Foreskin fibroblast (primary cell): Measurements from ENCODE around the gene GIT1.

GRCh38 chr17:28673761-28674142 lies 11.7 kb downstream of the SUPT6H start:
- RRBS = no CpG with 5 or more reads among the region's 4 CpGs

- RRBS = no CpG with 5 or more reads among the region's 12 CpGs
Observed at GRCh38 chr17:28746455-28747526, 3.0 kb downstream of the TRAF4 start.

- RRBS = no CpG with 5 or more reads among the region's 9 CpGs
Observed at GRCh38 chr17:28748136-28748701, 4.4 kb downstream of the TRAF4 start.

DNA sequence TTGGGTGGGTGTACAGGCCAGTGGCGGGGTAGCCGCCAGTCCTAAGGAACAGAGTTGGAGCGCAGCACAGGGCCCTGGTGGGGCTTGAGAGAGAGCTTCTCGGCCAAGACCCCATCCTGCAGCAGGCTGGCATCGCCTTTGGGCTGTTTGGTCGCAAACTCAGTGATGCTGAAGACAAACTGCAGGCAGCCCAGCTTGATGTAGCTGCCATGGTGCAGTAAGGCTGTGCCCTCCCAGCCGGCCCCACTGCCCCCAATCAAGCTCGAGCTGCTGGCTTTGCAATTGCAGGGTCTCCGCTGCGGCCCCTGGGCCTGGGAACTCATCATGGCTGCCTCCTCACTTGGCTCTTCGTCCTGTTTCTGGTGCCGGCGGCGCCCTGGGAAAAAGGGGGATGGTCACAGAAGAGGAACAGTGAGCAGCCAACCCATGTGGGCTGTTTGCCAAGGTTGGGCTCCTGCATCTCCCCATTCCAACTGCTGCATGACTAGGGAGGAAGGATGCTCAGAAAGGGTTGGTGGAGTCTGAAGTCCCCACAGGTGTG lies 3.3 kb upstream of the DHRS13 start:
- RRBS = no CpG with 5 or more reads among the region's 14 CpGs

DNA sequence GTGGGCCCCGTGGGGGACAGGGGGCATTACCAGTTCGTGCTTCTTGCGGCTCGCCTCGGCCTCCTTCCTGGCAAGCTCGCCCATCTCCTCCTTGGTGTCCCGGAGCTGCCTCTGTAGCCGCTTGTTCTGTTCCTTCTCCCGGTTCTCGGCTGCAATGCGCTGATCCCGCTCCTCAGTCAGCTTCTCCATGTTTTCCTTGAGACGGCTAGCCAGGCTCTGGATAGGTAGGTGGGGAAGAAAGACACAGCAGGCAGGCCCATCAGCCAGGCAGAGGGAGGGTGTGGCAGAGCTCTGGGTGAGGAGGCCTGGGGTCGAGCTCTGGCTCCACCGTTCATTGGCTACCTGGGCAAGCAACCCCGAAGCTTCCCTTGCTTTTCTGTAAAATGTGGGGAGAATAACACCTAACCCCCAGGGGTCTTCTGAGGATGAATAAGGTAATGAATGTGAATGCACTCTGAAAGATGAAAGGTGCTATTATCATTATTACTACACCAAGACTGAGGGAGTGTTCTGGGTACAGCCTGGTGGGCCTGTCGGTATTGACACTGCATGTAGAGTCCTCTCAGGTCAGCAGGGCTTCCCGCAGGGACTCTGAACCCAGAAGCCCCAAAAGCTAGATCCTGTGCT lies 44.1 kb downstream of the PIPOX start:
- RRBS = 92% methylated on average over 2 of the region's 18 CpGs

DNA sequence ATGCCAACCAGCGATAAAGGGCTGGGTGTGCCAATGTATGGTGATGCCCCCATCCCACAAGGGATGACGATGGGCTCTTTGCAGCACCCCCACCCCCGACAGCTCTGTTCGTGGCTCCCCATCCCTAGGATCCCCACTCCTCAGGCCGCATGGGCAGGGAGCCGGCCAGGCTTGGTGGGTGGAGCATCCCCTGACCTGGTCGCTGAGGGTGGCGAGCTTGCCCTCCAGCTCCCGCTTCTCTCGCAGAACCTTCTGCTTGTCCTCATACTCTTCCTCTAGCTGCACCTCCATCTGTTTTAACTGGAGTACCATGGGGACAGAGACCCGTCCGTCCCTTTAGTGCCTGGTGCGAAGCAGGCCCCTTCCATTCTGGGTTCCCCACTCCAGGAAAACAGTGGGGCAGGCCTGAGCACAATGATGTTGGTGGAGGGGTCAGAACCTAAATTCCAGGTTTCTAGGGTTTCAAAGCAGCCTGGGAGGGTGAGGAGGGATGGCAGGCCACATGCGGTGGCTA lies 50.2 kb downstream of the PIPOX start:
- RRBS = no CpG with 5 or more reads among the region's 14 CpGs

GRCh38 chr17:29098554-29099199 lies 55.7 kb downstream of the PIPOX start:
- RRBS = 96% methylated on average over 2 of the region's 13 CpGs

GRCh38 chr17:29139013-29139776 lies 41.0 kb downstream of the MYO18A start:
- RRBS = 90% methylated on average over 2 of the region's 14 CpGs

- RRBS = no CpG with 5 or more reads among the region's 7 CpGs
Observed at GRCh38 chr17:29149499-29150274, 30.5 kb downstream of the MYO18A start.

GRCh38 chr17:29179130-29179945 lies 860 bp downstream of the MYO18A start:
- RRBS = no CpG with 5 or more reads among the region's 26 CpGs

DNA sequence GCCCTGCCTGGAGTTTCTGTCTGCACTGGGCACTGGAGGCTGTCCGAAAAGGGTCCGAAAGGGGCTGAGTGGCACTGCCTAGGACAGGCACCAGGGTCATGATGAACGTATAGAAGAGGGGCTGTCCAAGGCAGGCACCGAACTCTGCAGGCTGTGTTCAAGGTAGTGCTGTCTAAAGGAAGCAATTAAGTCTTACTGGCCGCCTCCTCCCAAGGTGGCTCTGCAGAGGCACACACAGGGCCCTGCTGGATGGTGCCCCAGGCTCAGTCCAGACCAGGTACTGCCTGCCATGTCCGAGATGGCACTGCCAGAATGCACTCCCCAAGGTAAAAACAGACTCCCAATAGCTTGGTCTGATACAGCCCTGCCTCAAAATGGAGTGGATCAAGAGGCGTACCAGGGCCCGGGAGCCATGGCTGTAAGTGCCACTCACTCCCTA lies 426 bp upstream of the MYO18A start:
- RRBS = no CpG with 5 or more reads among the region's 8 CpGs

DNA sequence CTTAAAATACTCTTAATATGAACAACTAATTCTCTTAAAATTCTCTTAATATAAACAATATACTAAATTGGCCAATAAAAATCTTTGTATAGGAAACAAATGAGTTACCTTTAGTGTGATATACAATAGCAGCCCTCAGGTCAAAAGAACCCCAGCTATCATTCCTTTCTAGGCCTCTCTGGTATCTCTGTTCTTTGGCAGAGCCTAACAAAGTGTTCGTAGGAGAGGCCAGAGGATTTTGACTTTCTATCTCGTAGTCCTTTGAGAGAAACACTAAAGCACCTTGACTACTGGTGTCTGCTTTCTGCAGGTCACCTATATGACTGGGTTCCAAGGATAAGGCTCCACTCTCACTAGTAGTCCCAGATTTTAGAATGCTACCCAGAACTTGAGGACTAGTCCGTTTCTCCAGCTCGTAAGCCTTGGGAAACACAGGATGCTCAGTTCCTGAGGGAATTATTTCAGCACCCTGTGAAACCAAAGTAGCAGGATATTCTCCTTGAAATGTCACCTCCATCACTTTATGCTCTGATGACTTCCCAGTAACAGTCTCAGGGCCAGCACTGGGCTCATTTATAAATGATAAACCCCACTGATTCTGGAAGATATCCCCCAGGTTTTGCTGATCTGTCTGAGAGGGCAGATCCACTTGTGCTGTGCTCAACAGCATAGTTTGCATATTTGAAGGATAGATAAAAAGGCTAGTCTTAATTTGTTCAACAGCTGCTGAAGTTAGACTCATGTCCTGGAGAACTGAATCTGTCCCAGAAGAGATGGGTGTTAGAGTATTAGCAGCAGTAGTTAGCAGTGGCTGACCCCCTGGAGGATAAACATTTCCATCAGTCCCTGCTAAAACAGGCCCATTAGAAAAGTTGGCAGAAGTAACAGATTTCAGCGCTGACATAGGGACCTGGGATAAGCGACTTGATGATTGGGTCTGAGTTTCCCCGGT lies 7.8 kb downstream of the NUFIP2 start:
- RRBS = no CpG with 5 or more reads among the region's 7 CpGs

DNA sequence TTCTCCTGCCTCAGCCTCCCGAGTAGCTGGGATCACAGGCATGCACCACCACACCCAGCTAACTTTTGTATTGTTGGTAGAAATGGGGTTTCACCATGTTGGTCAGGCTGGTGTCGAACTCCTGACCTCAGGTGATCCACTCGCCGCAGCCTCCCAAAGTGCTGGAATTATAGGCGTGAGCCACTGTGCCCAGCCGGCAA lies 38.5 kb upstream of the NUFIP2 start:
- RRBS = no CpG with 5 or more reads among the region's 6 CpGs

GRCh38 chr17:29495313-29495923 lies 71.4 kb downstream of the ABHD15 start:
- RRBS = no CpG with 5 or more reads among the region's 4 CpGs

DNA sequence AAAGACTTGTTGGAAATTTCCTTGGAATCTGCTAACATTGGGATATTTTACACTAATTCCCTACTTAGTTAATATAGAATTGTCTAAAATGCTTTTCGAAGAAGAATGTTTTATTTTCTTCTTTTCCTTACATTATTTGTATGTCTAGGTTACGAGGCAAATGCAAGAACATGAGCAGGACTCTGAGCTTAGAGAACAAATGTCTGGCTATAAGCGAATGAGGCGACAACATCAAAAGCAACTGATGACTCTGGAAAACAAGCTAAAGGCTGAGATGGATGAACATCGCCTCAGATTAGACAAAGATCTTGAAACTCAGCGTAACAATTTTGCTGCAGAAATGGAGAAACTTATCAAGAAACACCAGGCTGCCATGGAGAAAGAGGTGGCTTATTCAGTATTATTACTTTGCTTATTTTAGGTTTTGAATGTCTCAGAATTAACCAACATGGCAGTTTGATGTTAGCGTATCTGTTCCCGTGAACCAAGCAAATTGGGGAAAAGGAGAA lies 59.0 kb downstream of the ABHD15 start:
- RRBS = no CpG with 5 or more reads among the region's 8 CpGs

GRCh38 chr17:29569315-29569608 lies 761 bp downstream of the TP53I13 start:
- RRBS = no CpG with 5 or more reads among the region's 5 CpGs

DNA sequence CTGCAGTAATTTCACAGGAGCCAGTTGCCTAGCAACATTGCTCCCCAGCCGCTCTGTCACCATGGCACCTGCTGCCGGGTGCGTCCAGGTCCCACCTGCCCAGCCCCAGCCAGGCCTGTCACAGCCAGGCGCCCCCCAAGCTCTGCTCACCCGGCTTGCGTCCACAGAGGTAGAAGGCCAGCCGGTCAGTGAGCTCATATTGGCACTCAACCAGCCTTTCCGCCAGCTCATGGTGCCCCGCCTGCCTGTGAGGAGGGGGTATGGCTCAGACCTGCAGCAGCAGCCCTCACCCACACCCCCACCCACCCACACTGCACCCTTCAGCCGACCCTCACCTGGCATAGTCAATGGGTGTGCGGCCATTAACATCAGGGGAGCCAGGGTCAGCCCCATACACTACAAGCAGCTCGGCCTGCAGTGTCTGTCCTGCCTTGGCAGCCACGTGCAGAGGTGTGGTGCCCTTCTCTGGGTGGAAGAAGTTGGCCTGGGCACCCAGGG lies 7.8 kb downstream of the GIT1 start:
- RRBS = 89% methylated on average over 4 of the region's 13 CpGs

DNA sequence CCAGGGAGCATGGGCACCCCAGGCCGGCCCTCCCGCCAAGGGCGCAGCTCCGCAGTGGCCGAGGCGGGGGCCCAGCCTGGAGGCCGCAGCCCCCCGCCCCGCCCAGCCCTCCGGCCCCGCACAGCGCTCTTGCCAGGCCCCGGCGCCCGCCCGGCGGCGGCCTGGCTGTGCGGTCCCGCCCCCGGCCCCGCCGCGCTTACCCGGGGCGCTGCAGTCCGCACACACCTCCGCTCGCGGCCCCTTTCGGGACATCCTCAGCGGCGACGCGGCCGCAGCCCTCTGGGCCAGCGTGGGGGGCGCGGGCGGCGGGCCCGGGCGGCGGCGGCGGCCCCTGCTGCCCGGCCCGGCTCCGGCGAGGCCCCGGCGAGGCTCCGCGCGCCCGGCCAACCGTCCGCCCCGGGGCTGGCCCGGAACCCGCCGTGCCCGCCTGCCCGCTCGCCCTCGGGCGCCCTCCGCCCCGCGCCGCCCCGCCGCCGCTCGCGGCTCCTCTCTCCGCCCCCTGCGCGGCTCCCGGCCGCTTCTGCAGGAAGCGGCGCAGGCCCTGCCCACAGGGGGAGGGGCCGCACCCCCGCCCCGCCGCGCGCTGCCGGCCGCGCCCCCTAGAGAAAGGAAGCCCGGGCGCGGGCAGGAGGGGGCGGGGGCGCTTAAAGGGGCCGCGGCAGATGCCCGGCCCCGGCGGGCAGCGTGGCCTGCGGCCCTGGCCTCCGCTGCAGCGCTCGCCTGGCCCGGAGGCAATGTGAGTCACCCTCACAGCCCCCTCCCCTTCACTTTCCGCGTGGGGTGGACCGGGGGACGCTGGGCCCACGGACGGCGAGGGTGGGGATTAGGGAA lies at the start of gene GIT1:
Gene GIT1, minus strand, starts transcription at position 522 of the 831 bp plus-strand sequence.
- RRBS = 2% methylated on average over 62 of the region's 115 CpGs

GRCh38 chr17:29631062-29631650 lies 8.4 kb upstream of the CORO6 start:
- RRBS = no CpG with 5 or more reads among the region's 10 CpGs

- RRBS = no CpG with 5 or more reads among the region's 9 CpGs
Observed at GRCh38 chr17:29722315-29723305, 99.9 kb upstream of the CORO6 start.